B cell (primary cell): Measurements from ENCODE around the gene FAM246A.

GRCh38 chr22:21013647-21014023 is 1.3 kb upstream of the P2RX6 start:
- PRO-cap = no peak
- CAGE, long polyA plus RNA = no peak

- PRO-cap = no peak
- CAGE, long polyA plus RNA = no peak
Measured at GRCh38 chr22:21361018-21361615, at the start of gene FAM246A. TSS of gene FAM246A (minus strand) at chr22:21361299.

- PRO-cap = no peak
- CAGE, long polyA plus RNA = no peak
Measured at GRCh38 chr22:21445539-21446636, 21.3 kb upstream of the TMEM191C start.

DNA sequence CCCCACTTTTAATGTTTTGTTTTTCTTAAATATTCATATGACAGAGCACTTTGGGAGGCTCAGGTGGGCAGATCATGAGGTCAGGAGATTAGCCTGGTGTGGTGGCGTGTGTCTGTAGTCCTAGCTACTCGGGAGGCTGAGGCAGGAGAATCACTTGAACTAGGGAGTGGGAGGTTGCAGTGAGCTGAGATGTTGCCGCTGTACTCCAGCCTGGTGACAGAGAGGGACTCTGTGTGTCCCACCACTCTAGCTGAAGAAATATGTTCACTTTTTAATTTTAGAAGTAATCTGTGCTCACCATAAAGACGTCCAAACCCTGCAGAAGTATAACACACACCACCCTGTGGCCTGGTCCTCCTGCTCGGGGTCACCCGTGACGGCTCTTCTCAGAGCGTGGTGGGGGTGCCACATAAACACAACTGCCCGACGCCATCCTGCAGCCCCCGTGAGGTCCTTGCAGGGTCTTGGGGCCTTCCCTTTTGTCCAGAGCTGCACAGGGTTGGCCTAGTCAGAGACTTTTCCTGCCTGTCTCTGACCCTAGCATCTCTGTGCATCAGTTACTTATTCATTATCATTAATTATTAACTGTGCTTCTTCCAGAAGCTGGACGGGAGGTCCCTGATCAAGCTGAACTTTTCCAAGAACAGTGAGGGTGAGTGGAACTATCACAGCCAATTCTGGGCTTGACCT is 8.8 kb downstream of the PPIL2 start:
- PRO-cap = no peak
- CAGE, long polyA plus RNA = no peak

DNA sequence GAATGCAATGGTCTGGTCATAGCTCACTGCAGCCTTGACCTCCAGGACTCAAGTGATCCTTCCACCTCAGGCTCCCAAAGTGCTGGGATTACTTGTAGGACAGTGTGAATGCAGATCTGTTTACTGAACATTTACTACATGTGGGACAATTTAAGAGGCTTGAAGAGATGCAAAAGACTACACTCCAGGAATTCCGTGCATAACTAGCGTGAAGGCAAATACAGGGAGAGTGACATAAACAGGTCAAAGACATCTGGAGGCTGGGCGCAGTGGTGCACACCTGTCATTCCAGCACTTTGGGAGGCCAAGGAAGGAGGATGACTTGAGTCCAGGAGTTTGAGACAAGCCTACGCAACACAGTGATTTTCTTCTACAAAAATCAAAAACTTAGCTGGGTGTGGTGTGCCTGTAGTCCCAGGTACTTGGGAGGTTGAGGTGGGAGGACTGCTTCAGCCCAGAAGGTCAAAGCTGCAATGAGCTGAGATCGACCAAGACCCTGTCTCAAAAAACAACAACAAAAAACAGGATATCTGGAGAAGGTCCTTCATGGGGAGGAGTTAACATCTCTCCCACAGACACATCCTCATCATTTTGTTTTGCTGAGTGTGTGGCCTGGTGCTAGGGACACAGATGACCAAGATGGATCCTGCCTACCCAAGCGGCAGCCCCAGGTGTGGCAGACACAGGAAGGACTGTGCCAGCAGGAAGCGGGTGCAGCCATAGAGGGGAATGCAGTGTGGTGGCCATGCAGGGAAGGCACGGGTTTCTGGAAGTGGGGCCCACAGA is 33.9 kb downstream of the YPEL1 start:
- PRO-cap = no peak
- CAGE, long polyA plus RNA = no peak

GRCh38 chr22:21817026-21817820 is 50.2 kb downstream of the MAPK1 start:
- PRO-cap = bidirectional peak, plus-strand start at chr22:21817322, minus-strand start at chr22:21817143
- CAGE, long polyA plus RNA = no peak

GRCh38 chr22:21834959-21836204 is 32.1 kb downstream of the MAPK1 start:
- PRO-cap = unidirectional peak, plus-strand start at chr22:21835147
- CAGE, long polyA plus RNA = no peak

DNA sequence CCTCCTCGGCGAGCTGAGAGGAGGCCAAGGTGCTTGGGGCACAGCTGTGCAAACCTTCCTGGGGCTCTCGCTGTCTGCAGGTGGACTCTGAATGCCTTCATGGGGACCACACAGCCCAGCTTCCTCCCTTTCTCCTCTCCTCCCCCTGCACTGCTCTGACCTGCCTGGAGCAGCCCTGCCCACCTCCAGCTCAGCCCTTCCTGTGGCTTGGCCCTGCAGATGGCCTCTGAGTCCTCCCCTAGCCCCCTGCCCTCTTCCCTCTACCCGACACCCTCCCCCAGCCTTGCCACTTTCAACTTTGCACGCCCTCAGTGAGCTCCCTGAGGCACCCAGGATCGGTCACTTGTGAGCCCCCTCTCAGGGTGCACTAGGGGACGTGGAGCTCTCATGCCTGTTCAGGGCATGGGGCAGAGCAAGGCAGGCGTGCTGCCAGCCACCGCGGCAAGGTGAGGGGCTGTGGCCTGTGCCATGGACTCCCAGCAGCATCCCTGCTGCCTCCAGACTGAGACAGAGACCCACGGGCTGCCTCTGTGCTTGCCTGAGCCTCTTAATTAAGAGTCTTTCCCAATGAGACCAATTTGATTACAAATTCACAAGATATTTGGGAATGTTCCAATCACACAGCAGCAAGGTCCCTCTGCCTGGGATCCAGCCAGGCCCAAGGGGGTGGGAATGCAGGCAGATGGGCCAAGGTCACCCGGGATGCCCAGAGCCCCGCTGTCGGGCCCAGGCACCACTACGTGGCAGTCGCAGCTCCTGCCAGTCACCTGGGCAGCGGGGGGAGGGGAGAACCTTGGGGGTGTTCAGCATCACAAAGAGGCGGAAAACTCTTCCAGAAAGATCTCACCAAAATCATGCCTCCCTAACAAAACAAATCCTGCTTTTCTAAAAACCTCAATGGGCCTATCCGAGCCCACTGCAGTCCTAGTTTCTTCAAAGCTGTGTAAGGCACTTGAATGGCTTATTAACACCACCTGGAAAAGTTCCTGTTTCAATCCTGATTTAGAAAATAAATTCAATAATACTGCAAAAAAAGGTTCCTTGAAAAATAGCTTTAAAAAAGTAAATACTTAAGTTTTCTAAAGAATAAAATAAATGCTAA is 31.1 kb downstream of the PPM1F start:
- PRO-cap = no peak
- CAGE, long polyA plus RNA = no peak

DNA sequence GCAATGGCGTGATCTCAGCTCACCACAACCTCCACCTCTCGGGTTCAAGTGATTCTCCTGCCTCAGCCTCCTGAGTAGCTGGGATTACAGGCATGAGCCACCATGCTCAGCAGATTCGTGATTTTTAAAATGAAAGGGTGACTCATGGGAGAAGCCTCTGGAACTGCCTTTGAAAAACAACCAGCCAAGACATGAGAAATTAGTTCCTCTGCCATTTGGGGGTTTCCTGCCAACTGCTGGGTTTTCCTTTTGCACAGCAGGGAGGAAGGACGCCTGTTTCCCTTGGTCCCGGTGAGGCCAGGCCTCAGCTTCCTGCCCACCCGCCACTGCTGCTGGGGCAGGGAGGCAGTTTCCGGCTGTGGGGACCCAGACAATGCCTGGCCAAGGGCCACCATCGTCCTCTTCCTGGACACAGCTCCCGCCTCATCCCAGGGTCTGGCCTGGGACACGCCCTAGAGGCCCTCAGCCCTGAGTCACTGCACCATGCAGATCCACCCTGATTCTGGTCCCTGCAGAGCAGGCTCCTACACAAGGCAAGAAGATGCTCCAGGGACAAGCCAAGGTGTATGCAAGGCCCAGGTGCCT is 10.2 kb downstream of the PPM1F start:
- PRO-cap = no peak
- CAGE, long polyA plus RNA = no peak

GRCh38 chr22:21960096-21961131 is 7.8 kb upstream of the PPM1F start:
- PRO-cap = no peak
- CAGE, long polyA plus RNA = no peak

- PRO-cap = no peak
- CAGE, long polyA plus RNA = no peak
Measured at GRCh38 chr22:21992631-21992983, 10.0 kb upstream of the TOP3B start.

DNA sequence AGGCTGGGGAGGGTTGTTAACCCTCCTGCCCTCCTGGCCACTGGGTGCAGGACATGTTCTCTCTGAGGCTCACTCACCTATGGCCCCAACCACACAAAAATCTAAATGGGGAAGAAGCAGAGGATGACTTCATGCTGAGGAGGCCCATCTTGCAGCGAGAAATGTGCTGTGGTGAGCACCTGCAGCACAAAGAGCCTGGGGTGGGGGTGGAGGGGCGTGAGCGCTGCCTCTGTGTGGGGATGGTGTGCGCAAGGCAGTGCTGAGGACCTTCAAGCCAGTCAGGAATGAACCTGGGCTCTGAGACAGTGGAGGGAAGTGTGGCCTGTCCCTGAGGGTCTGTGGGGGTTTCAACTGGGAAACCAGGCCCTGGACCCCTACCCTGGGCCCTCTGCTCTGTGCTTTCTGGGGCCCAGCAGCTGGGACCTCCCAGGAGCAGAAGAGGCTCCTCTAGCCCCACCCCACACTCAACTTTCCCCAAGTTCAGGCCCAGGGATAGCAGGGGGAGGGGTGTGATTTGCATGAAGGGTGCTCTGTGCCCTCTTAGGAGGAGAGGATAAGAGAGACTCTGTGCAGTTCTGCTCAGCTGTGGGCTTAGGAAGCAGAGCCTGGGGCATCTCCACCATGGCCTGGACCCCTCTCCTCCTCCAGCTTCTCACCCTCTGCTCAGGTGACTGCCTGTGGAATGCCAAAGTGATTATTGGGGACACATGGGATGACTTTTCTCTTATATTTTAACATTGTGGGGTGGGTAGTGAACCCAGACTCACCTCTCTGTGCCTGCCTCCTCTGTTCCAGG is 43.1 kb upstream of the TOP3B start:
- PRO-cap = bidirectional peak, plus-strand start at position 256 of the sequence, minus-strand start at position 81 of the sequence
- CAGE, long polyA plus RNA = no peak

- PRO-cap = bidirectional peak, plus-strand start at chr22:22031468, minus-strand start at chr22:22031425
- CAGE, long polyA plus RNA = start-site peak on the plus strand at chr22:22030943-22030982, 1,853 and 1,097 reads in 2 replicates
Measured at GRCh38 chr22:22030566-22031692, 48.3 kb upstream of the TOP3B start.

GRCh38 chr22:22043464-22044082 is 61.0 kb upstream of the TOP3B start:
- PRO-cap = no peak
- CAGE, long polyA plus RNA = no peak

- PRO-cap = unidirectional peak, plus-strand start at chr22:22156978; unidirectional peak, plus-strand start at chr22:22157040
- CAGE, long polyA plus RNA = no peak
Measured at GRCh38 chr22:22156680-22157533, 87.7 kb upstream of the VPREB1 start.

DNA sequence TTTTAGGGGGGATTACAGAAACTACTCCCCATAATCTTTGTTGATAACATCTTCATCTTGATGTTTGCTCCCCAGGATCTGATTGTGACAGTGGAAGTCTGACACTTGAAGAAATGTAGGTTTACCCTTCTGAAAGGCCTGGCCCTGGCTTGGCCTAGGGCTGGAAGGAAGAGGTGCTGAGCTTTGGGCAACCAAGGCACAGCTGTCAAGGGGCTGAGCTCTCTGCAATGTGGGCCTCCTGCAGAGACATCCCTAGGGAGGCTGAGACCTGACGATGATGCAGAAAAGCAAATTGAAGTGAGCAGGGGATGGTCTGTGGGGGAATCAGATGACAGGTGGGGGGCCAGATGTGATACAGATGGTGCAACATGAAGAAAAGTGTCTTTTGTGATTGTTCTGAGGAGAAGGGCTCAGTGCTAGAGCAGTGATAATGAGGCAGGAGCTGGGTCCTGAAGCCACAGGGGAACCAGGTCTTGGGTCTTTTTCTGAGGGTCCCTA is 80.1 kb upstream of the VPREB1 start:
- PRO-cap = no peak
- CAGE, long polyA plus RNA = no peak

GRCh38 chr22:22166996-22167498 is 77.5 kb upstream of the VPREB1 start:
- PRO-cap = bidirectional peak, plus-strand start at chr22:22167635, minus-strand start at chr22:22167403
- CAGE, long polyA plus RNA = no peak

- PRO-cap = no peak
- CAGE, long polyA plus RNA = start-site peak on the plus strand at chr22:22214766-22214795, 245 and 592 reads in 2 replicates
Measured at GRCh38 chr22:22214656-22215055, 29.9 kb upstream of the VPREB1 start.

- PRO-cap = no peak
- CAGE, long polyA plus RNA = start-site peak on the plus strand at chr22:22343177-22343204, 1,030 and 430 reads in 2 replicates
Measured at GRCh38 chr22:22343055-22343342, 98.4 kb downstream of the VPREB1 start.

DNA sequence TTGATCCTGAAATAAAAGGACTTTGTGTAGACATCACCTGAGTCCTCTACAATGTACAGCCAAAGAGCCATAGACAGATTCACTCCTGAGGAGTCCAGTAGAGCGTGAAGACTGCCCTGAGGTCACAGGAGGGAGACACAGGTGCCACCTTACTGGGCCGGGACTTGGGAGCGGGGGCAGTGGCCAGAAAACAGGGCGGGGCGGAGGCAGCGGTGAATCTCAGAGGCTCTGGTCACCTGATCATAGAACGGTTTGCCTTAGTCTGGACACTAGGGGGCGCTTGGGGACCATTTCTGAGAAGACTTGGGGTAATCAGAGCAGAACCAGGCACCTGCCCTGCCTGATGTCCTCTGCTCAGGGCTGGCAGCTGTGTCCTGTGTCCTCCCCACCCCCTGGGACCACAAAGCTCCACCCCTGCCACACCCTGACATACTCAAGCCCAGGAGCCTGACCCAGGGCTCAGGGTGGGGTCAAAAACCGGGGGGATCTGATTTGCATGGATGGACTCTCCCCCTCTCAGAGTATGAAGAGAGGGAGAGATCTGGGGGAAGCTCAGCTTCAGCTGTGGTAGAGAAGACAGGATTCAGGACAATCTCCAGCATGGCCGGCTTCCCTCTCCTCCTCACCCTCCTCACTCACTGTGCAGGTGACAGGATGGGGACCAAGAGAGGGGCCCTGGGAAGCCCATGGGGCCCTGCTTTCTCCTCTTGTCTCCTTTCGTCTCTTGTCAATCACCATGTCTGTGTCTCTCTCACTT is 112.8 kb downstream of the VPREB1 start:
- PRO-cap = unidirectional peak, plus-strand start at position 555 of the sequence
- CAGE, long polyA plus RNA = start-site peak on the plus strand centred at position 570 of the sequence, 74 bp wide, 3,803 and 1,632 reads in 2 replicates